K562 (cell line): ENCODE data around the genes ZBTB49 and CYTL1.

GRCh38 chr4:4267676-4268336 lies 19.8 kb upstream of the TMEM128 start:
- RAMPAGE, long total RNA = no peak
- RRBS = no CpG with 5 or more reads among the region's 6 CpGs
PRO-cap:
- standard = no peak
- CoPRO, capped RNA only, 2 experiments = no peak in any of the 2 experiments
- CoPRO, capped and uncapped RNA, 2 experiments = no peak in any of the 2 experiments
- CoPRO, uncapped RNA only, 2 experiments = peak in 1 of 2 experiments; most common minus-strand start chr4:4268119 (in 1)
CAGE:
- cytosol, long polyA plus RNA = start-site peak on the minus strand at chr4:4267913-4267996, 152 and 230 reads in 2 replicates
- long polyA plus RNA = start-site peak on the minus strand at chr4:4267938-4267998, 367 and 170 reads in 2 replicates
- nucleolus, long total RNA = no peak
- nucleus, long polyA plus RNA = start-site peak on the minus strand at chr4:4267912-4268002, 103 and 85 reads in 2 replicates

DNA sequence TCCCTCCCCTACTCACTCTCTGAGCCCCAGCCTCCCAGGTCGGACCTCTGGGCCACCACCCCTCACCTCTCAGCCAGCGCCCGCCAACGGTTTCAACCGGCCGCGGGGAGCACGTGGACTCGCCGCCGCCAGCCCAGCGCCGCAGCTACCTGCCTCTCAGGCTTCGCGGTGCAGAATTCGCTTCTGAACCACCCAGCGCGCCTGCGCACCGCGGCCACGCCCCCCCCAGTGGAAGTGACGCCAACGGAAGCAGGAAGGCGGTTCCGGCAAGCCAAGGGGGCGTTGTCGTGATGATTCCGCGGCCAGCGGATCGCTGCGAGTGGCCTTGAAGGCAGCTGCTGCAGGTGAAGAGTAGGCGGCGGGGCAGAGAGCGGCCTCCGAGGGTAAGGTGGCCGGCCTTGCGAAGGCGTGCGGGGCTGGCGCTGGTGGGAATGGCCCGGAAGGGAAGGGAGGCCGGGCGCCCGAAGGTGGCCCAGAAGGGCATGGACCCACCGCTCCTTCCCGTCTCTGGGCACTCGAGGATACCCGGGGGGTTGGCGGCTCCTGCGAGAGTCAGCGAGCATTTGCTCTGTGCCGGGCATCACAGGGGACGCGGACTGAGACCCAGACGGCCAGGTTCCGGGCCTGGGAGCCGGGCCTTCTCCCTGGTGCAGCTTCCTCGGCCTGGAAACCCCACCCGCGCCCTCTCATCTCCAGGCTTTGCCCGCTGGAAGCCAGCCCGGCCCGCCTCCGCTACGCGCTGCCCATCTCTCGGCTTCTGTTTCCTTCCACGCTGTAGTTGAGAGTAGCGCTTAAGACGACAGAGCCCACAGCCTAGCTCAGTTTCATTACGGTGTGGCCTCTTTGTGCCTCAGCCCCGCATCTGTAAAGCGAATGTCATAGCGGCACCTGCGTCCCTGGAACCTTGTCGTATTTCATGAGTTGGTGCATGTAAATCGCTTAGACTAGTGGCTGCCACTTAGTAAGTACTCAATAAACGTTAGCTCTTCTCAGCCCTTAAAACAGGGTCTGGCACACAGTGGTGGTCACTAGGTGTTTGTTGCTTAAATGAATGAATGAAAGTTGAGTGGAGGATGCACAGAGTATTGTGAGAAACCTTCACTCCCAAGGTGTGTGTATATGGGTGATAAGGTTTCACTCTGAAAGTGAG lies at the start of gene ZBTB49:
TSS of gene ZBTB49 (plus strand) at position 282 of the 1,150 bp plus-strand sequence.
- RAMPAGE, long total RNA = start-site peak on the minus strand centred at position 170 of the sequence, 86 bp wide, 2,946 and 1,606 reads in 2 replicates; start-site peak on the plus strand centred at position 299 of the sequence, 29 bp wide, 34 and 32 reads in 2 replicates
- RRBS = 2% methylated on average over 25 of the region's 80 CpGs
PRO-cap:
- standard = bidirectional peak, plus-strand start at position 282 of the sequence, minus-strand start at position 177 of the sequence
- CoPRO, capped RNA only, 2 experiments = peak in 2 of 2 experiments; most common plus-strand start position 291 of the sequence (in 2); most common minus-strand start position 177 of the sequence (in 2)
- CoPRO, capped and uncapped RNA, 2 experiments = peak in 2 of 2 experiments; most common plus-strand start position 291 of the sequence (in 2); most common minus-strand start position 177 of the sequence (in 2)
- CoPRO, uncapped RNA only, 2 experiments = peak in 1 of 2 experiments; most common plus-strand start position 313 of the sequence (in 1); most common minus-strand start position 174 of the sequence (in 1)
CAGE:
- cytosol, long polyA plus RNA = start-site peak on the minus strand centred at position 135 of the sequence, 120 bp wide, 1,486 and 1,779 reads in 2 replicates; start-site peak on the plus strand centred at position 275 of the sequence, 31 bp wide, 34 and 38 reads in 2 replicates
- long polyA plus RNA = start-site peak on the minus strand centred at position 132 of the sequence, 109 bp wide, 412 and 1,701 reads in 2 replicates
- nucleolus, long total RNA = no peak
- nucleus, long polyA plus RNA = start-site peak on the minus strand centred at position 145 of the sequence, 135 bp wide, 584 and 998 reads in 2 replicates

- RAMPAGE, long total RNA = no peak
- RRBS = no CpG with 5 or more reads among the region's 9 CpGs
PRO-cap:
- standard = unidirectional peak, minus-strand start at chr4:4324105
- CoPRO, capped RNA only, 2 experiments = no peak in any of the 2 experiments
- CoPRO, capped and uncapped RNA, 2 experiments = no peak in any of the 2 experiments
- CoPRO, uncapped RNA only, 2 experiments = no peak in any of the 2 experiments
CAGE:
- cytosol, long polyA plus RNA = no peak
- long polyA plus RNA = no peak
- nucleolus, long total RNA = no peak
- nucleus, long polyA plus RNA = no peak
These were observed 33.8 kb downstream of the ZBTB49 start for GRCh38 chr4:4323601-4324431.

DNA sequence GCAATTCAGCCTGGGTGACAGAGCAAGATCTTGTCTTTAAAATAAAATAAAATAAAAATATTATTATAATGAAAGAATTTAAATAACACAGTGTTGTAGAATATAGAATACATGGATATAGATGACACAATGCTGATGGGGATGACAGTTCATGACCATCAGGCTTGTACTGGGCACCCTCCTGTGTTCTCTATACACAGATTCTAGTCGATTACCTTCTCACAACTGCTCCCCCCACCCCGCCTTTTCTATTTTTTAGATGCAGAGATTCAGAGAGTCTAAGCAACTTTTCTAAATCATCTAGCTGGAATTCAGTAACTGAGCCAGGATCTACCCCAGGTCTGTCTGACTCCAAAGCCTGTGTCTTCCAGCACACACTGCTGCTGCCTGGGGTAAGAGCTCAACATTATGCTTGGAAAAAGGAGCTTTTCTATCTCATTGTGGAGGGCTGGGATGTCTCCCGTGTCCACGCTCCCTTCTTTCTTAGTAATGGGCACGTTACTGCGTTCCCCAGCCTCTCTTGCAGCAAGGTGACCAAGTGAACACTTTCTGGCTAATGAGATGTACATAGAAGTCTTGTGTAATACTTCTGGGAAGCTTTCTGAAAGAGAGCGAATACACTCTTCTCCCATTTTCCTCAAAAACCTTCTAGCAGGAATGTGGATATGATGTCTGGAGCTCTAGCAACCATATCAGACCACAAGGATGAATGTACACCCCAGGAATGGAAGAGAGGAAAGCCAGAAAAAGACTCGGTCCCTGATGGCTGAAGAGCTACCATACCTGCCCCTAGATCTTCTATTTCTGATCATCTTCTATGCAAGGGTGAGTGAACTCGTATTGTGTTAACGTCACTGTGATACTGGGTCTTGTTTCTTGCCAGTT lies 107.1 kb upstream of the STX18 start:
- RAMPAGE, long total RNA = no peak
- RRBS = no CpG with 5 or more reads among the region's 10 CpGs
PRO-cap:
- standard = no peak
- CoPRO, capped RNA only, 2 experiments = no peak in any of the 2 experiments
- CoPRO, capped and uncapped RNA, 2 experiments = no peak in any of the 2 experiments
- CoPRO, uncapped RNA only, 2 experiments = no peak in any of the 2 experiments
CAGE:
- cytosol, long polyA plus RNA = no peak
- long polyA plus RNA = no peak
- nucleolus, long total RNA = no peak
- nucleus, long polyA plus RNA = no peak

DNA sequence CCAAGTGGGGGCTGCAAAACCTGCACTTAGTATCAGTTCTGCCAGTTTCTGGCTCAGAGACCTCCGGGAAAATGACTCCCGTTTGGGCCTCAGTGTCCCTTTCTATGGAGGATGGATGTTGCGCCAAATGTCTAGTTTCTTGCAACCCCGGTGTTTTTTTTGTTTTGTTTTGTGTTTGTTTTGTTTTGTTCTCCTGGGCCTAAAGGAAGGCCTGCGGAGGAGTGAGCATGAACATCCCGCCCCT lies 7.8 kb upstream of the MSX1 start:
- RAMPAGE, long total RNA = no peak
- RRBS = 20% methylated on average over 4 of the region's 6 CpGs
PRO-cap:
- standard = no peak
- CoPRO, capped RNA only, 2 experiments = no peak in any of the 2 experiments
- CoPRO, capped and uncapped RNA, 2 experiments = no peak in any of the 2 experiments
- CoPRO, uncapped RNA only, 2 experiments = no peak in any of the 2 experiments
CAGE:
- cytosol, long polyA plus RNA = no peak
- long polyA plus RNA = no peak
- nucleolus, long total RNA = no peak
- nucleus, long polyA plus RNA = no peak

DNA sequence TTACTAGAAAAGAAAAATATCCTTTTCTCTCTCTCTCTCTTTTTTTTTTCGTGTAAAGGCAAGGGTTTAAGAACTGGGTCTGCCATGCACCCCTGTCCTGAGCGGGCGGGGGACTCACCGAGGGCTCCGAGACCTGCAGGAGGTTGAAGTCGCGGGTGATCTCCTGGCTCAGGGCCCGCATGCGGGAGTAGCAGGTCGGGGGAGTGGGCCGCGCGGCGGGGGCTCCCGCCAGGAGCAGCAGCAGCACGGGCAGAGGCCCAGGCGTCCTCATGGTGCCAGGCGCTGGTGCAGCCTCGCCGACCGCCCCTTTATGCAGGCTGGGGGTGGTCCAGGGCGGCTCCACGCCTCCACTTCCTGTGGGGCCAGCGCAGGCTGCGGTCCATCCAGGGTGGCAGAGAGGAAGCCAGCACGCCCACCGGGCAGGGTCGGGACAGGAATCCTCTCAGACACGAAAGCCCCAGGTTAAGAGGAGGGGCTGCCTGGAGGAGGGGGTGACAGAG lies at the start of gene CYTL1:
TSS of gene CYTL1 (minus strand) at position 284 of the 500 bp plus-strand sequence.
- RAMPAGE, long total RNA = no peak
- RRBS = no CpG with 5 or more reads among the region's 29 CpGs
PRO-cap:
- standard = no peak
- CoPRO, capped RNA only, 2 experiments = no peak in any of the 2 experiments
- CoPRO, capped and uncapped RNA, 2 experiments = no peak in any of the 2 experiments
- CoPRO, uncapped RNA only, 2 experiments = no peak in any of the 2 experiments
CAGE:
- cytosol, long polyA plus RNA = no peak
- long polyA plus RNA = no peak
- nucleolus, long total RNA = no peak
- nucleus, long polyA plus RNA = no peak

DNA sequence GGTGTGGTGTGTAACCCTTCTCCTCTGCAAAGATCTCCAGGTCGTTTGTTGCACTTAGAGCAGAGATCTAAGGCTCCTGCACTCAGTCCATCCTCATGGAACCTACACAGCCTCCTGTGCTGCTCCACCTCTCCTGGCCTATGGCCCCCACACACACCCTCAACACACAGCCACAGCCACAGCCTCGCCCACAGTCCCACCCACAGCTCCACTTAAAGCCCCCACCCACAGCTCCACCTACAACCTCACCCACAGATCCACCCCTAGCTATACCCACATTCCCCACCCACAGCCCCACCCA lies 322.8 kb downstream of the EVC2 start:
- RAMPAGE, long total RNA = no peak
- RRBS = no CpG with 5 or more reads among the region's 2 CpGs
PRO-cap:
- standard = no peak
- CoPRO, capped RNA only, 2 experiments = no peak in any of the 2 experiments
- CoPRO, capped and uncapped RNA, 2 experiments = no peak in any of the 2 experiments
- CoPRO, uncapped RNA only, 2 experiments = no peak in any of the 2 experiments
CAGE:
- cytosol, long polyA plus RNA = no peak
- long polyA plus RNA = no peak
- nucleolus, long total RNA = no peak
- nucleus, long polyA plus RNA = no peak

DNA sequence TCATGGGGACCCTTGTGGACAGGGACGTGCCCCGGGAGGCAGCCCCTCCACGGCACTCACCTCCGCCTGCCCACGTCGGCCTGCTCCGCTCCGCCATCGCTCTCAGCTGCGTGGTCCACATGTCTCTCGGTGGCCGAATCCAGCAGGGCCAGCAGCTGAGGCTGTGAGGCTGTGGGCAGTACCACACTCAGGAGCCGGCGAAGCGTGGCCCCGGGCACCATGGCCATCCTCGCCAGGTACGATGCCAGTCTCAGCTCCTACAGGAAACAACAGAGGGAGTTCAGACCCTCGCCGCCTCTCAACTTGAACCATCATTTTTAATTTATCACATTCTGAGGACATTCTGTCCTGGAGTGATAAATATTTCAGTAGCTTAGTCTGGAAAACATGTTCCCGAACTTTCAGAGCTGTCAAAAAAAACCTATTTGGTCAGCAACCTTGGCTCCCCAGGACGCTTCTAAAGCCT lies 139.9 kb downstream of the EVC2 start:
- RAMPAGE, long total RNA = no peak
- RRBS = no CpG with 5 or more reads among the region's 22 CpGs
PRO-cap:
- standard = no peak
- CoPRO, capped RNA only, 2 experiments = no peak in any of the 2 experiments
- CoPRO, capped and uncapped RNA, 2 experiments = no peak in any of the 2 experiments
- CoPRO, uncapped RNA only, 2 experiments = no peak in any of the 2 experiments
CAGE:
- cytosol, long polyA plus RNA = no peak
- long polyA plus RNA = no peak
- nucleolus, long total RNA = no peak
- nucleus, long polyA plus RNA = no peak

GRCh38 chr4:5709290-5709475 lies 824 bp upstream of the EVC2 start:
- RAMPAGE, long total RNA = no peak
- RRBS = no CpG with 5 or more reads among the region's 4 CpGs
PRO-cap:
- standard = no peak
- CoPRO, capped RNA only, 2 experiments = no peak in any of the 2 experiments
- CoPRO, capped and uncapped RNA, 2 experiments = no peak in any of the 2 experiments
- CoPRO, uncapped RNA only, 2 experiments = no peak in any of the 2 experiments
CAGE:
- cytosol, long polyA plus RNA = no peak
- long polyA plus RNA = no peak
- nucleolus, long total RNA = no peak
- nucleus, long polyA plus RNA = no peak

GRCh38 chr4:6179208-6179779 lies 21.1 kb downstream of the JAKMIP1 start:
- RAMPAGE, long total RNA = no peak
- RRBS = no CpG with 5 or more reads among the region's 2 CpGs
PRO-cap:
- standard = no peak
- CoPRO, capped RNA only, 2 experiments = no peak in any of the 2 experiments
- CoPRO, capped and uncapped RNA, 2 experiments = no peak in any of the 2 experiments
- CoPRO, uncapped RNA only, 2 experiments = no peak in any of the 2 experiments
CAGE:
- cytosol, long polyA plus RNA = no peak
- long polyA plus RNA = no peak
- nucleolus, long total RNA = no peak
- nucleus, long polyA plus RNA = no peak

- RAMPAGE, long total RNA = no peak
- RRBS = 37% methylated on average over 9 of the region's 27 CpGs
PRO-cap:
- standard = no peak
- CoPRO, capped RNA only, 2 experiments = no peak in any of the 2 experiments
- CoPRO, capped and uncapped RNA, 2 experiments = no peak in any of the 2 experiments
- CoPRO, uncapped RNA only, 2 experiments = no peak in any of the 2 experiments
CAGE:
- cytosol, long polyA plus RNA = no peak
- long polyA plus RNA = no peak
- nucleolus, long total RNA = no peak
- nucleus, long polyA plus RNA = no peak
These were observed 1.4 kb downstream of the JAKMIP1 start for GRCh38 chr4:6198812-6199434.

- RAMPAGE, long total RNA = no peak
- RRBS = no CpG with 5 or more reads among the region's 3 CpGs
PRO-cap:
- standard = no peak
- CoPRO, capped RNA only, 2 experiments = no peak in any of the 2 experiments
- CoPRO, capped and uncapped RNA, 2 experiments = no peak in any of the 2 experiments
- CoPRO, uncapped RNA only, 2 experiments = no peak in any of the 2 experiments
CAGE:
- cytosol, long polyA plus RNA = no peak
- long polyA plus RNA = no peak
- nucleolus, long total RNA = no peak
- nucleus, long polyA plus RNA = no peak
These were observed 2.1 kb upstream of the WFS1 start for GRCh38 chr4:6267500-6268023.

DNA sequence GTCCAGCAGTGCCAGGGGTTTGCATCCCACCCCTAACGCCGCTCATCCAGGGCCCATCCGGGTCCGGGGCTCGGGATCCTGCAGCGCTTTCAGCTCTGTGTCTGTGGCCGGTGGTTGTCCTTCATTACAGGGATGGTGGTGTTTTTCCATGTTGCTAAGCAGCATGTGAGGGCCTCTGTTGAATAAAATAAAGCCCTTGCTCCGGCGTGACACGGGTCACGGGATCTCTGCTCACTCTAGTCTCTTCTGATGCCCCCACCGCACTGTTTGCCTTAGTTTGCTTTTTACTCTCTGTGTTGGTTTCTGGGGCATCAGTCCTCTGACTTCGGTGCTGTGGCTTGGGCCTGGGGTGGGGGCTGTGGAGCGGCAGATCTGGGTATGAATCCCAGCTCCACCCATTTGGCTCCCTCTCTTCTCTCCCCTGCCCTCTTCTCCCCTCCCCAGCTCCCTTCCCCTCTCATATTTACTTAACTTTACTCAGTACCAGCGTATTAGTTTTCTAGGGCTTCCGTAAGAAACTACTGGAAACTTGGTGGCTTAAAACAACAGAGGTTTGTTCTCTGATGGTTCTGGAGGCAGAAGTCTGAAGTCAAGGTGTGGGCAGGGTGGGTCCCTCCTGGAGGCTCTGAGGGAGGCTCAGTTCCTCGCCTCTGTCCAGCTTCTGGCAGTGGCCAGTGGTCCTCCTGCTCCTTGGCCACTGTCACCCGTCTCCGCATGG lies 6.7 kb downstream of the WFS1 start:
- RAMPAGE, long total RNA = no peak
- RRBS = 3% methylated on average over 5 of the region's 19 CpGs
PRO-cap:
- standard = no peak
- CoPRO, capped RNA only, 2 experiments = no peak in any of the 2 experiments
- CoPRO, capped and uncapped RNA, 2 experiments = no peak in any of the 2 experiments
- CoPRO, uncapped RNA only, 2 experiments = no peak in any of the 2 experiments
CAGE:
- cytosol, long polyA plus RNA = no peak
- long polyA plus RNA = no peak
- nucleolus, long total RNA = no peak
- nucleus, long polyA plus RNA = no peak

DNA sequence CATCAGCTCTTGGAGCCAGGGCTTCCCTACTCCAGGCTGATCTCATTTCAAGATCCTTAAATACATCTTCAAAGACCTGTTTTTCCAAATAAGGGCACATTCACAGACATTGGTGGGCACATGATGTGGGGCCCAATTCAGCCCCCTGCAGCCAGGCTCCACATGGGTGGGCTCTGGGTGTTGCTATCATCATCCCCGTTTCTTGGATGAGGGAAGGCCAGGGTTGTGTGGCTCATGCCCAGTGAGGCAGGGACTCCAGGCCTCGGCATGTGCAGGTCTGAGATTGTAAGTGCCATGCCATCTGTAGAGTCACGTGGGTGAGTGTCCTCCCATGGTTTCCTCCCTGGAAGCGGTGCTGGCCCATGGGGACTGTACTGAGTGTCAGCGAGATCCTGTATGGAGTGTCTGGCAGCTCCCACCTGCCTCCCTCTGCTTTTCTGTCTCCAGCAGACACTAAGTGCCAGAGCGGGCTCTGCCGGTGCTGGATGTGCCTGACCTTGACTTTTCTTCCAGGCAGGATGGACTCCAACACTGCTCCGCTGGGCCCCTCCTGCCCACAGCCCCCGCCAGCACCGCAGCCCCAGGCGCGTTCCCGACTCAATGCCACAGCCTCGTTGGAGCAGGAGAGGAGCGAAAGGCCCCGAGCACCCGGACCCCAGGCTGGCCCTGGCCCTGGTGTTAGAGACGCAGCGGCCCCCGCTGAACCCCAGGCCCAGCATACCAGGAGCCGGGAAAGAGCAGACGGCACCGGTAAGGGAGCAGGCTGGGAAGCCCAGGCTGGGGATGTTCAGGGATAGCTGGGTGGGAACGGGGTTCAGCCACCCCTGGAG lies 7.5 kb downstream of the WFS1 start:
- RAMPAGE, long total RNA = no peak
- RRBS = 11% methylated on average over 5 of the region's 24 CpGs
PRO-cap:
- standard = no peak
- CoPRO, capped RNA only, 2 experiments = no peak in any of the 2 experiments
- CoPRO, capped and uncapped RNA, 2 experiments = no peak in any of the 2 experiments
- CoPRO, uncapped RNA only, 2 experiments = no peak in any of the 2 experiments
CAGE:
- cytosol, long polyA plus RNA = no peak
- long polyA plus RNA = no peak
- nucleolus, long total RNA = no peak
- nucleus, long polyA plus RNA = no peak

DNA sequence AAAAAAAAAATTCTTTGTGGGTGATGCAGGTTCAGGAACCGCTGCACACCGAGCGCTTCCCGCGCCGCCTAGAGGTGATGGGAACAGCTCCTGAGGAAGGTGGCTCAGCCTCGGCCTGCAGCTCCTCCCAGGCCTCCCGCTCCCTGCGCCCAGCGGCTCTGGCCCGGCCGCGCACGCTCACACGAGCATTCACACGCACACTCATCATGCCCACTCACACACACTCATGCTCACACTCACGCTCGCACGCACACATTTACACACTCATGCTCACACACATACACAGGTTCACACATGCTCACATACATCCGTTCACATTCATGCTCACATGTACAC lies 9.2 kb upstream of the ENSG00000170846 start:
- RAMPAGE, long total RNA = no peak
- RRBS = no CpG with 5 or more reads among the region's 20 CpGs
PRO-cap:
- standard = no peak
- CoPRO, capped RNA only, 2 experiments = no peak in any of the 2 experiments
- CoPRO, capped and uncapped RNA, 2 experiments = no peak in any of the 2 experiments
- CoPRO, uncapped RNA only, 2 experiments = no peak in any of the 2 experiments
CAGE:
- cytosol, long polyA plus RNA = no peak
- long polyA plus RNA = no peak
- nucleolus, long total RNA = no peak
- nucleus, long polyA plus RNA = no peak

DNA sequence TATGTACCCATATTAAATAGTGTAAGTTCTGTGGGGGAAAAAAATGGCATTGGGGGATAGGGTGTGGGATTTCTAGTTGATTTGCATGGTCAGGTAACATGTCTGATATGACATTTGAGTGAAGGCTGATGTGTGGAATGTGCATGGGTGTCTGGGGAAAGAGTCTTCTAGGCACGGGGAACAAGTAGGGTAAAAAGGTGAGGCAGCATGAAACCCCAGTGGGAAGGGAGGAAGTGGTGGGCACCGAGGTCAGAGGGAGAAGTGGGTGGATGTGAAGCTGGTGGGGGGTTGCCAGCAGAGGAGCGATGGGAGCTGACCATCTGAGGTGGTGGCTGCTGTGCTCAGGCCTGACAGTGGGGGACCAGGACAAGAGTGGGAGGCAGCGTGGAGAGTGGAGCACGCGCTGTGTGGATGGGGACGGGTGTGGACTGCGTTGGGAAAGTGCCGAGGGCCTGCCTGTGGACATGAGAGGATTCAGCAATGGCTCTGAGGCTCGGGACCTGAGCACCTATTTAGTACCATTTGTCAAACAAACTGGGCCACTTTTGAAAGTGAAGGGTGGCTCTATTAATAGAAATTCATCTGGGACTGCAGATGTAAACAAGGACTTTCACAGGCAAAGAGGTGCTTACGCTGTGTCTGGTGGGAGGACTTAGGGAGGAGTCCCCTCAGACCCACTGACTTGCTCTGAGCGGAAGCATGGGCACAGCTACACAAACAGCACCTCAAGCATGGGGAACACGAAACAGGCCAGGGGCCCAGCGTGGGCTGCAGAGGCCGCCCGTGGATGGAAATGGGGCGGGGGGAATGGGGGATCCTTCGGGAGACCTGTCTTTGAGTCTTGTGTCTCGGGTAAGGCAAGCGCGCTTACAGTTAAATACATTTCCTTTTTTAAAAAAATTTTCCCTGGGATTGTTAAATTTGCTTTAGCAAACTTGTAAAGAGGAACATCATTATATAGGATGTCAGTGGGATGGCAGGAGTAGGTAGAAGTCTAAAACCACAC lies 3.1 kb downstream of the ENSG00000170846 start:
- RAMPAGE, long total RNA = no peak
- RRBS = no CpG with 5 or more reads among the region's 21 CpGs
PRO-cap:
- standard = no peak
- CoPRO, capped RNA only, 2 experiments = no peak in any of the 2 experiments
- CoPRO, capped and uncapped RNA, 2 experiments = no peak in any of the 2 experiments
- CoPRO, uncapped RNA only, 2 experiments = peak in 2 of 2 experiments; most common plus-strand start position 567 of the sequence (in 1); most common minus-strand start position 569 of the sequence (in 1)
CAGE:
- cytosol, long polyA plus RNA = no peak
- long polyA plus RNA = no peak
- nucleolus, long total RNA = no peak
- nucleus, long polyA plus RNA = no peak

GRCh38 chr4:6695659-6696261 lies 2.1 kb downstream of the S100P start:
- RAMPAGE, long total RNA = no peak
- RRBS = no CpG with 5 or more reads among the region's 13 CpGs
PRO-cap:
- standard = no peak
- CoPRO, capped RNA only, 2 experiments = no peak in any of the 2 experiments
- CoPRO, capped and uncapped RNA, 2 experiments = no peak in any of the 2 experiments
- CoPRO, uncapped RNA only, 2 experiments = no peak in any of the 2 experiments
CAGE:
- cytosol, long polyA plus RNA = no peak
- long polyA plus RNA = no peak
- nucleolus, long total RNA = no peak
- nucleus, long polyA plus RNA = no peak

DNA sequence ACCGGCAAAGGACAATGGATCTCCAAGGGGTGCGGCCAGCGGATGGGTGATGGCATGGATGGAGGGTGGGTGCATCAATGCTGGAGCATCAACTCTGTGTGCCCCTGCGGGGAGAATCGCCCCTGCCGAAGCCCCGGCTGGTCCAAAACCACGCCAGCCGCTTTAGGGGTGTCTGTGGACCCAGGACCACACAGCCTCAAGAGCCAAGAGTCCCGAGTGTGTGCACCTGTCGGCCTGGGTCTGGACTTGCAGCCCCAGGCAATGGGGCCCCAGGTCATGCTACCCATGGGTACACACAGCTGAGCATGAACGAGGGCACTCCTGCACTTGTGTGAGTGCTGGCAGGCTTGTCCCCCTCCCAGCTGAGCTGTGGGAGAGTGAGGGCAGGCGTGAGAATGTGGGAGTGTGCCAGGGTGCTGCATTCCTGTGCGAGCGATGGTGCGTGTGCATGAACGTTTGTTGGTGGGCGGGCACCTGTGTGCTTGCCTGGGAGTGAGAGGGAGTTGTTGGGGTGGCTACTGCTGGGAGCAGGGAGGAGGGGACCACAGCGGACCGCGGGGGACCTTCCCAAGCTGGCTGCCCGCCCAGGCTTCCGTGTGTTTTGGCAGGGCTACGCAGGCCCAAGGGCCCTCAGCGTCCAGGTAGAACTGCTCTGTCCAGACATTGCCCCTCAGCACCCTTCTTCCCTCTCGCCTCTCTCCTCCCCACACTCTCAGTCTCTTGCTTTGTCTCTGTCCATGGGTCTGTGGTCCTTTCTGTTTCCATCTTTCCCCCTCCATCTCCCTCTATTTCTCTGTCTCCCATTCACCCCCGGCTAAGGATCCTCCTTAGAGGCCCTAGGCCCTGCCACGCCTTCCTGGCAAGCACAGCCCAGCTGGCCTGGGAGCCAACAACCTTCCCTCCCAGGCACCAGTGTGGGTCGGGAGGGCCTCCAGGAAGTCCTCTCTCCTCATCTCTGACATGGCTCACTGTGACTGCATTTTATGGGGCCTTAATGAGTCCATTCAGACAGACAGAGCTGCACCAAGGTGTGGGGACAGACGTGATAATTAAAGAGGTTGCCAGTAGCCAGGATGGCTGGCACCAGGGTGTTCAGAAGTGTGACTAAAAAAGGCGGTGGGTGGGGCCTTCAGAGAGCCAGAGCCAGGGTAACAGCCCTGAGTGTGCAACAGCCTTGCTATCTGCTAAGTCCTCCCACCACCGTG lies 31.0 kb downstream of the BLOC1S4 start:
- RAMPAGE, long total RNA = no peak
- RRBS = no CpG with 5 or more reads among the region's 32 CpGs
PRO-cap:
- standard = no peak
- CoPRO, capped RNA only, 2 experiments = no peak in any of the 2 experiments
- CoPRO, capped and uncapped RNA, 2 experiments = no peak in any of the 2 experiments
- CoPRO, uncapped RNA only, 2 experiments = no peak in any of the 2 experiments
CAGE:
- cytosol, long polyA plus RNA = no peak
- long polyA plus RNA = no peak
- nucleolus, long total RNA = no peak
- nucleus, long polyA plus RNA = no peak